ENCODE measurements around a stretch of chr12.

- RAMPAGE, long total RNA = no peak
- RRBS, 2 experiments = no CpG with 5 or more reads among the region's 4 CpGs
CAGE:
- cytosol, long polyA minus RNA = no peak
- cytosol, long polyA plus RNA = no peak
- long polyA plus RNA = no peak
- nucleolus, long total RNA = no peak
- nucleus, long polyA plus RNA = no peak
- nucleus, long total RNA = no peak
Measured at GRCh38 chr12:45891567-45892291, 98.6 kb downstream of the SCAF11 start.

- RAMPAGE, long total RNA = no peak
- RRBS, 2 experiments = no CpG with 5 or more reads among the region's 1 CpG
CAGE:
- cytosol, long polyA minus RNA = no peak
- cytosol, long polyA plus RNA = no peak
- long polyA plus RNA = no peak
- nucleolus, long total RNA = no peak
- nucleus, long polyA plus RNA = no peak
- nucleus, long total RNA = no peak
Measured at GRCh38 chr12:46108700-46109003, 118.3 kb upstream of the SCAF11 start.

- RAMPAGE, long total RNA = no peak
- RRBS, 2 experiments = no CpG with 5 or more reads among the region's 2 CpGs
CAGE:
- cytosol, long polyA minus RNA = no peak
- cytosol, long polyA plus RNA = no peak
- long polyA plus RNA = no peak
- nucleolus, long total RNA = start-site peak on the plus strand at chr12:46178081-46178097, 54 reads
- nucleus, long polyA plus RNA = no peak
- nucleus, long total RNA = no peak
Measured at GRCh38 chr12:46177871-46178301, 91.0 kb downstream of the SLC38A1 start.

DNA sequence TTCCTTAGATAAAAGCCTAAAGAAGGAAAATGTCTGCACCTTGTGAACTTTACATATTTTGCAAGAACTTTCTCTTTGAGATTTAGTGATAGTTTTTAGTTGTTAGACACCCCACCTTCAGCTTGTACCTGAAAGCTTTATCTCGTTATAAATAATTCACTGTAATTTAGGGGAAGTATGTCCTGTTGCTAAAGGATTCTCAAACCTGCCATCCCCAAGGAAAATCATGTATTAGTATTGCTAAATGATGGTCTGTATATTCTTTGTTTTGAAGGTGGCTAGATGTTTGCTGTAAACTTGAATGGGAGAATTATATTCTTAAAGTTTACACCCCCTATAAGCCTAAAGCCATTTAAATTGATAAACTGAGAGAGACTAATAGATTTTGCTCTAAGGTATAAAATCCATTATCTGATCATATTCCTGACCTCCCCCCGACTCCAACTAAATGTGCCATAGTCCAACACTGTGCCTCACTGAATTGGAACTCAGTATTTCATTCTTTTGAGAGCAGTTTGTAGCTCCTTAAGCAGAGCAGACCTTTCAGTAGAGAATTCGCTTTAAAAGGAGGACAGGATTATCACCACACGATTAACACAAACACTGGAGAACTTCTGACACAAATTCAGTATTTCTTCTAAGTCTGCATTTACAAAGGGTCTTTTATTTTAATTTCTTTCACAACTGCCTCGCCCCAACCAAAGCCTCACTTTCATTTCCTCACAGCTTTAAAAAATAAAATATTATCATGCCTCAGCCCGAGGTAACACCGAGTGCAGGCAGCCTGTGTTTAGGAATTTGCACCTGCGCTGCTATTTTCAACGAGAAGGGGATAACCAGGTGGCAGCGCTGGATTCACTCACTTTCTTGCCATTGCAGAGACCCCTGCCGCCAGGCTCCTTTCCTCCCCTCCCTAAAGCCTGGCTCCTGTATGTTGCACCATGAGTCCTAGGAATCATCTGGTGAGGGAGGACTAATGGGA, 84.4 kb downstream of the SLC38A1 start:
- RAMPAGE, long total RNA = no peak
- RRBS, 2 experiments = no CpG with 5 or more reads among the region's 11 CpGs
CAGE:
- cytosol, long polyA minus RNA = no peak
- cytosol, long polyA plus RNA = no peak
- long polyA plus RNA = no peak
- nucleolus, long total RNA = no peak
- nucleus, long polyA plus RNA = no peak
- nucleus, long total RNA = no peak

DNA sequence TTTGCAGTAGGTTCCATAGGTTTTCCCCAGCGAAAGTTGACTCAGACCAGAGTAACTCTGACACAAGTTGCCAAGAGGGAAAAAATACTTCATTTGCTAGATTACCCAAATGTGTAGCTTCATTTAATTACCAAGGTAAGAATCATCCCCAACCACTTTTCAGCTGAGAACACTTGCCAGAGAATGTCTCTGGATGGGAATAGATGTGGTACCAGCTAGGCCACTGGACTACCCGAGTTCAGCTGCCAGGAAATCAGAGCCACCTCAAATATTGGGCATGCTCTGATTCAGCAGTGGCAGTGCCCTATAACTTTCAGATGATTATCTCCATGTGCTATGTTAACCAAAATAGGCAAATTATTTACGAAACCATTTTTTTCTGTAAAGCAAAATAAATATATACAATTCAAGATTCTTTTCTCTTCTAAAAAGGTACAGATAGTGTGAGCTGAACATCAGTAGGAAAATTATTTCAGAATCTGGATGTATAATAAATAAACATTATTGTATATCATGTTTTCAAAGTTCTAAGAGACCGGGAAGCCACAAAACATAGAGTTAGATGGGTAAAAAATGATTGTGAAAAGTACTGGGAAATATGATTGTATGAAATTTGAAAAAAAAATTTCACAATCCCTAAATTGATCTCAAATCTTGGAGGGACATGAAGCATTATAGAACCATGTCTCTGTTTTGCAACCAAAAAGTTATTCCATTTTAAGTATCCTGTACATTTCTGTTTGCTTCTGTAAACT, 80.5 kb downstream of the SLC38A1 start:
- RAMPAGE, long total RNA = no peak
- RRBS, 2 experiments = no CpG with 5 or more reads among the region's 4 CpGs
CAGE:
- cytosol, long polyA minus RNA = start-site peak on the minus strand centred at position 384 of the sequence, 27 bp wide, 30 reads; start-site peak on the minus strand centred at position 529 of the sequence, 63 bp wide, 52 reads; start-site peak on the minus strand centred at position 691 of the sequence, 11 bp wide, 69 reads
- cytosol, long polyA plus RNA = no peak
- long polyA plus RNA = no peak
- nucleolus, long total RNA = no peak
- nucleus, long polyA plus RNA = no peak
- nucleus, long total RNA = no peak

GRCh38 chr12:46365875-46366769, 6.5 kb downstream of the SLC38A2 start:
- RAMPAGE, long total RNA = no peak
- RRBS, 2 experiments = no CpG with 5 or more reads among the region's 7 CpGs
CAGE:
- cytosol, long polyA minus RNA = start-site peak on the minus strand at chr12:46366240-46366247, 34 reads; start-site peak on the minus strand at chr12:46366358-46366364, 38 reads
- cytosol, long polyA plus RNA = no peak
- long polyA plus RNA = no peak
- nucleolus, long total RNA = no peak
- nucleus, long polyA plus RNA = no peak
- nucleus, long total RNA = no peak

DNA sequence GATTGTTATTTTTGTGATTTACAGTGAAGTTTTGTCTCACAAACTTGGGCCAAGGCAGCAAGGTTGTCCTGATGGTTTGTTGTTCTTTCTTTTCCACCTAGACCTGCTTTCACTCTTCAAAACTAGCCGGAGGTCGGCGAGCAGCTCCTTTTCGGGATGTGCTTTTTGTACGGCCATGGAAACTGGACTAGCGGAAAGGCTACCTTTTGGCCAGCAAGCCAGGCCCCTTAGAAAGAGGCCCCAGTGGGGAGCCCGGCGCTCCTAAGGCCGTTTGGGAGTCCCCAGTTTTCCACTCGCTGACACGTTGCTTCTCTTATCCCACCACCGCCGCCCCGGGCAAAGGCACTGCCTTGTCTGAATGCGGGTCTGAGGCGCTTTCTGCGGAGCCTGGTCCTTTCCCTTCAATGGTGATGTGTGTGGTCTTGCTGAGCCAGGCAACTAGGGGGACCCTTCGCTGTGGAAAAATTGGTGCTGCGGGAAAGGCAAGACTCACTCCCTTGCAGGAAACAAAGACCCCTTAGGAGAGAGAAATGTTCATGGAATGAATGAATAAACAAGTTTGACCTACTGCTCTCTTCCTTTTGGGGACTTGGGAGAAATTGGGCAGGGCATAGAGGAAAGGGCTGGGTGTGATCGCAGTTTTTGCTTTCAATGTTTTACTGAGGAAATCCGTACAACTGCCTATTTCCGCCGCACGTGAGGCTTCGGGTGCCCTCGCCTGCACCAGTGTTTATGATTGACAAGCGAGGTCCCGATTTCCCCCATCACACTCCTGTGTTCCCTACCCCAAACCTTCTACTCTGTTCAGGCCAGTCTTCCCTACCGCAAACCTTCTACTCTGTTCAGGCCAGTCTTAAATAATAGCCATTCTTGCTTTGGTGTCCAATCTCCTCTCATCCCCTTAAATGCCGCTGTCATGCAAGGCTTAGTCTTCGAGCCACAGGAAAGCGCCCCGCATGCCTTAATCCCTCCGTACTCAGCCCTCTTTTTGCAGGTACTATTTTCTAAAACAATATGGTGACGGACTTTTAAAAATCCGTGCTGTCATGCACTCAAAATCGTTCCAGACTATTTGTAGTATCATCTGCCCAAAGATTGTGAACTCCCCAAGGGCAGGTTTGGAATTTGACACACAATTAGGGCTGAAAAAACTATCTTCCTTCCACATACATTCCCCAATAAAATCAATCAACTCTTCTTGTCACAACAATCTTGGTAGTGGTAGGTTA, 1.1 kb upstream of the SLC38A2 start:
- RAMPAGE, long total RNA = no peak
- RRBS, 2 experiments = 2% methylated on average over 7 of the region's 37 CpGs
CAGE:
- cytosol, long polyA minus RNA = no peak
- cytosol, long polyA plus RNA = no peak
- long polyA plus RNA = no peak
- nucleolus, long total RNA = no peak
- nucleus, long polyA plus RNA = no peak
- nucleus, long total RNA = no peak

- RAMPAGE, long total RNA = no peak
- RRBS, 2 experiments = 0% methylated on average over 4 to 12 of the region's 76 CpGs
CAGE:
- cytosol, long polyA minus RNA = no peak
- cytosol, long polyA plus RNA = no peak
- long polyA plus RNA = no peak
- nucleolus, long total RNA = start-site peak on the minus strand at chr12:46383223-46383230, 5 reads; start-site peak on the minus strand at chr12:46383321-46383352, 10 reads
- nucleus, long polyA plus RNA = no peak
- nucleus, long total RNA = no peak
Measured at GRCh38 chr12:46382919-46383642, 10.5 kb upstream of the SLC38A2 start.

GRCh38 chr12:46402936-46403614, 30.5 kb upstream of the SLC38A2 start:
- RAMPAGE, long total RNA = no peak
- RRBS, 2 experiments = no CpG with 5 or more reads among the region's 3 CpGs
CAGE:
- cytosol, long polyA minus RNA = no peak
- cytosol, long polyA plus RNA = no peak
- long polyA plus RNA = no peak
- nucleolus, long total RNA = no peak
- nucleus, long polyA plus RNA = no peak
- nucleus, long total RNA = no peak

DNA sequence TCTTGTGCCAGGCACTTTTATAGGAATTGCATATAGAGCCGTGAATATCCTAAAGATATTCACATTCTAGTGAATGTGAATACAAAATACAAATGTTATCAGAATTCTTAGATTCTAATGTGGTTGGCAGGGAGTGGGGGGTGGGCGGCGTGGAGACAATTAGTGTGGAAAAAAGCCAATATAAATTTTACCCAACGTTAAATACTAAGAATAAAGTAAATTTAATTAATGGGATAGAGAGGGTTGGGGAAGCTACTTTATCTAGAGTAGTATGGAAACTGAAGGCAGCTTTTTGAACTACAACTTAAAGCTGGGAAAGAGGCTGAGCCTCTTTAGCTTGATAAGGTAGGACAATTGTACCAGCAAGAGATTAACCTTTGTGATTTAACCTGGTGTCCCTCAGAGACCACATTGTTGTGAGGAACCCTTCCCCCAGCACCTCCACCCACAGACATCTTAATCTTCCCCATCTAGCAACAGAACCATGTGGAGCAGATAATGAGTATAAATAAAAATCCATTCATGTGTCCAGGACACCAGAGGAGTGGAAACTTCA, 33.6 kb upstream of the SLC38A2 start:
- RAMPAGE, long total RNA = no peak
- RRBS, 2 experiments = no CpG with 5 or more reads among the region's 4 CpGs
CAGE:
- cytosol, long polyA minus RNA = no peak
- cytosol, long polyA plus RNA = no peak
- long polyA plus RNA = no peak
- nucleolus, long total RNA = no peak
- nucleus, long polyA plus RNA = no peak
- nucleus, long total RNA = no peak

DNA sequence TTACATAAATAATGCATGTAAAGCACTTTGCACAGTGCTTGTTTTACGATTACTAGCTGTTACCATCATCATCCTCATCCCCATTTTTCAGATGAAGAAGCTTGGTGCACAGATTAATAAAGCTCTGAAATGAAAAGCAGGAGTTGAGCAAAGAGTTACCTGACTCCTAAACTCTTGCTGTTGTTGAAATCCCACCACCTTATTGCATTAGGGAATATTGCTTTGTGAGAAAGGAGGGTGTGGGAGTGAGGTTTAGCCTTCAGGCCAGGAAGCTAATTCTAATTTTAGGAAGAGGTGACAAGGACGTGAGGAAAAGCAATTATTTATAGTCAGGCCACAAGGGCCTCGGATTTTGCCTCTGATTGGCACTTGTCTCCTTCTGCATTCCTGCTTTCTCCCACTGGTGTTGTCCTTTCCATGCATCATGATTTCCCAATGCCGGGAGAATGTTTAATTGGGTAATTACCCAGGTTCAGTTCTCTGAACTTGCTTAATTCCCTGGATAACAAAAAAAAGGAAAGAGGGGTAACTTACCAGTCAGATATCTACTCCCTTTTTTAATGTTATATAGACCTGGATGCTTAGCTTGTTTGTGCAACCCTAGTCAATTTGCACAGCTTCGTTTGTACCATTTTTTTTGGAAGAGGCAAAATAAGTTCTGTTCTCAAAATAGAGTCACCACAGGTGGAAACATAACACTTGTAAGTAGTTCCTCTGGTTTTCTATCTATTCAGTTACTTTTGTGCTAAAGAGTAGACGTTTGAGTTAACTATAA, 38.0 kb upstream of the SLC38A2 start:
- RAMPAGE, long total RNA = no peak
- RRBS, 2 experiments = no CpG with 5 or more reads among the region's 6 CpGs
CAGE:
- cytosol, long polyA minus RNA = no peak
- cytosol, long polyA plus RNA = no peak
- long polyA plus RNA = no peak
- nucleolus, long total RNA = no peak
- nucleus, long polyA plus RNA = no peak
- nucleus, long total RNA = no peak

DNA sequence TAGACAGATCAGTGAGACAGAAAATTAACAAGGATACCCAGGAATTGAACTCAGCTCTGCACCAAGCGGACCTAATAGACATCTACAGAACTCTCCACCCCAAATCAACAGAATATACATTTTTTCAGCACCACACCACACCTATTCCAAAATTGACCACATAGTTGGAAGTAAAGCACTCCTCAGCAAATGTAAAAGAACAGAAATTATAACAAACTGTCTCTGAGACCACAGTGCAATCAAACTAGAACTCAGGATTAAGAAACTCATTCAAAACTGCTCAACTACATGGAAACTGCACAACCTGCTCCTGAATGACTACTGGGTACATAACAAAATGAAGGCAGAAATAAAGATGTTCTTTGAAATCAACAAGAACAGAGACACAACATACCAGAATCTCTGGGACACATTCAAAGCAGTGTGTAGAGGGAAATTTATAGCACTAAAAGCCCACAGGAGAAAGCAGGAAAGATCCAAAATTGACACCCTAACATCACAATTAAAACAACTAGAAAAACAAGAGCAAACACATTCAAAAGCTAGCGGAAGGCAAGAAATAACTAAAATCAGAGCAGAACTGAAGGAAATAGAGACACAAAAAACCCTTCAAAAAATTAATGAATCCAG, 205.6 kb downstream of the SLC38A4 start:
- RAMPAGE, long total RNA = no peak
- RRBS, 2 experiments = no CpG with 5 or more reads among the region's 2 CpGs
CAGE:
- cytosol, long polyA minus RNA = no peak
- cytosol, long polyA plus RNA = no peak
- long polyA plus RNA = no peak
- nucleolus, long total RNA = no peak
- nucleus, long polyA plus RNA = no peak
- nucleus, long total RNA = no peak

DNA sequence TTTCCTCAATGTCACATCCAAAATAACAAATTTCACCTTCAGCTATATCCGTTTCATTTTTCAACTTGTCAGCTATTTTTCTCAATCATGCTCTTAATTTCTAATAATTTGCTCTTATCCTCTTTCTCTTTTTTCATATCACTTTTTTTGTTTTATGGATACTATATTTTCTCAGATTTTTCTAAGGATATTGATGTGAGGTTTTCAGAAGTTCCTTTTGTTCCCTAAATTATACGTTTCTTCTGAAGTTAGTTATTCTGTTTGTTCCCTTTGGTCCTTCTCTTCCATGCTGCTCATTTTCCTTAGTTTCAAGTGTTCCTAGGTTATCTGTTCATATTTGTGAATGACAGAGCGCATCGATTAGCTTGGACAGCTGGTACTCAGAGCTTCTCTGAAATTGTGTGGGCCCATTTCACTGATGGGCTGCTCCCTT, 29.7 kb downstream of the SLC38A4 start:
- RAMPAGE, long total RNA = no peak
- RRBS, 2 experiments = no CpG with 5 or more reads among the region's 4 CpGs
CAGE:
- cytosol, long polyA minus RNA = no peak
- cytosol, long polyA plus RNA = no peak
- long polyA plus RNA = no peak
- nucleolus, long total RNA = no peak
- nucleus, long polyA plus RNA = no peak
- nucleus, long total RNA = no peak

DNA sequence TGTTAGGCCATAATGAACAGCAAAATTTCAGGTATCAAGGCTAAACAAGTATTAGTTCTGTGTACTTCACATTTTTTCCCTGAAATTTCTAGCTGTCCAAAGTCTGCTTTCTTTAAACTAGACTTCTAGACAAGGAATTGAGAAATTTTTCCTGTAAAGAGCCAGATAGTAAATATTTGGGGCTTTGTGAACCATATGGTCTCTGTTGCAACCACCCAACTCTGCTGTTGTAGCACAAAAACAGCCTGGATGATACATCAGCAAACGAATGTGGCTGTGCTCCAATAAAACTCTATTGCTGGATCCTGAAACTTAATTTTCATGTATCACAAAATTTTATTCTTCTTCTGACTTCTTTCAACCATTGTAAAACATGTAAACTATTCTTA, 95.9 kb upstream of the SLC38A4 start:
- RAMPAGE, long total RNA = no peak
- RRBS, 2 experiments = no CpG with 5 or more reads among the region's 1 CpG
CAGE:
- cytosol, long polyA minus RNA = no peak
- cytosol, long polyA plus RNA = no peak
- long polyA plus RNA = no peak
- nucleolus, long total RNA = no peak
- nucleus, long polyA plus RNA = no peak
- nucleus, long total RNA = no peak

DNA sequence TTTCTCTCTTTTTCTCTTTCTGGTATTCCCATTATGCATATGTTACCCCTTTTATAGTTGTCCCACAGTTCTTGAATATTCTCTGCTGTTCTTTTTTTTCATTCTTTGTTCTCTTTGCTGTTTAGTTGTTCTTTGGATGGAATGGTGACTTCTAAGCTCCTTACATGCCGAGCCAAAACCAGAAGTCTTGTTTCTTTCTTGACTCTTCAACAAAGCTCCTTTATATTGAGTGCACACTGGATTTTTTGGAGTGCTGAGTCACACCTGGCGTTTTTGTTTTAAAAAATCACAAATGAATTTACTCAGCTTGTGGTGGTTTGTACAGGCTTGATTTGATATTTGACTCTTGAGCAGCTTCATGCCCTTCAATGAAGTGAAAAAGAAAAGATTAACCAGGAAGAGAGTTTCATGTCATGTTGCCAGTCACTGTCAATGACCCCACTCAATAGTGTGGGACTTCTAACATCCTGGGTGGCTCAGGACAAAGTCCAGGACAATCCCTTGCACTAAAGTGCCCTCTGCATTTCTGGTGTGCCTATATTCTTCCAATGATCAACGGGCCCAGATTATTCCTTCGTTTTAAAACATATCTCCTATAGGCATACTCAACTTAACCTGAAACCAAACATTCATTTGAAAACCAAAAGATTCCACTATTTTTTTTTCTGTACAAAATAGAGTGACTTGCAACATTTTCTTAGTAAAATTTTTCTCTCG, 112.4 kb upstream of the SLC38A4 start:
- RAMPAGE, long total RNA = no peak
- RRBS, 2 experiments = no CpG with 5 or more reads among the region's 5 CpGs
CAGE:
- cytosol, long polyA minus RNA = no peak
- cytosol, long polyA plus RNA = no peak
- long polyA plus RNA = no peak
- nucleolus, long total RNA = no peak
- nucleus, long polyA plus RNA = no peak
- nucleus, long total RNA = no peak

DNA sequence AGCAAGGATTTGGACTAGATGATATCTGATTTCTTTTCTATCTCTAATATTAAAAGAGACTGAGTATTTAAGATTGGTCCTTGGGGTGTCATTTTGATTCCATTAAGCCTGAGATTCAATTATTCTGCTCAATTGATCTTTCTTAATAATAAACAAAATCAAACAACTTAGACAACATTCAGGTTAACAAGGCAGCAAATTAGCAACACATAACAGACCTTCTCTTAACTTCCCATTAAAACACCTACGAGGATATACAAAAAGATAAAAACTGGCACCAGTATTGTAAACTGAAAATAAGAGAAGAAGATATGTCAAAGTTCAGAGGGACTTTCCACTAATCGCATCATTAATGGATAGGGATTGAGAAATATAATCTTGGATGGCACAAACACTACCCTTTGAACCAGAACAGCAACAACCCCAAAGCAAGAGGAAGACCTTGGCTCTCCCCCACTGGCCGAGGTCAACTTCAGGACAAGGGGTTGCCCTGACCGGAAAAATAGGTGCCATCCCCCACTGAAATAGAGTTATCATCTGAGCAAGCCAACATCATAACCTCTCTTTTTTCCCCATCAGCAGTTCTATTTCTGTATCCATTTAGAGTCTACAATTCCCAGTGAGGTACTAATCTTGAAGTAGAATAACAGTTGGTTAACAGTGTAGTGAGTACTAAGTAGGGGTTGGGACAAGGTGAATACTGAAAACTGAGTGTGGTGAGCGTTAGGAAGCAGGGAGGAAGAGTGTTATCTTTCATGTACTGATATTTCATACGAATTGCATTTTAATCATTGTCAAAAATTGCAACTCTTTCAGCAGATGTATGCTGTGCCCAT, 72.4 kb upstream of the PCED1B start:
- RAMPAGE, long total RNA = no peak
- RRBS, 2 experiments = no CpG with 5 or more reads among the region's 6 CpGs
CAGE:
- cytosol, long polyA minus RNA = no peak
- cytosol, long polyA plus RNA = no peak
- long polyA plus RNA = no peak
- nucleolus, long total RNA = no peak
- nucleus, long polyA plus RNA = no peak
- nucleus, long total RNA = no peak

- RAMPAGE, long total RNA = no peak
- RRBS, 2 experiments = no CpG with 5 or more reads among the region's 4 CpGs
CAGE:
- cytosol, long polyA minus RNA = no peak
- cytosol, long polyA plus RNA = no peak
- long polyA plus RNA = no peak
- nucleolus, long total RNA = no peak
- nucleus, long polyA plus RNA = no peak
- nucleus, long total RNA = no peak
Measured at GRCh38 chr12:47075328-47075846, 4.0 kb upstream of the PCED1B start.

- RAMPAGE, long total RNA = no peak
- RRBS, 2 experiments = 5 to 6% methylated on average over 6 of the region's 17 CpGs
CAGE:
- cytosol, long polyA minus RNA = no peak
- cytosol, long polyA plus RNA = no peak
- long polyA plus RNA = no peak
- nucleolus, long total RNA = no peak
- nucleus, long polyA plus RNA = no peak
- nucleus, long total RNA = no peak
Measured at GRCh38 chr12:47078474-47079203, 782 bp upstream of the PCED1B start.

DNA sequence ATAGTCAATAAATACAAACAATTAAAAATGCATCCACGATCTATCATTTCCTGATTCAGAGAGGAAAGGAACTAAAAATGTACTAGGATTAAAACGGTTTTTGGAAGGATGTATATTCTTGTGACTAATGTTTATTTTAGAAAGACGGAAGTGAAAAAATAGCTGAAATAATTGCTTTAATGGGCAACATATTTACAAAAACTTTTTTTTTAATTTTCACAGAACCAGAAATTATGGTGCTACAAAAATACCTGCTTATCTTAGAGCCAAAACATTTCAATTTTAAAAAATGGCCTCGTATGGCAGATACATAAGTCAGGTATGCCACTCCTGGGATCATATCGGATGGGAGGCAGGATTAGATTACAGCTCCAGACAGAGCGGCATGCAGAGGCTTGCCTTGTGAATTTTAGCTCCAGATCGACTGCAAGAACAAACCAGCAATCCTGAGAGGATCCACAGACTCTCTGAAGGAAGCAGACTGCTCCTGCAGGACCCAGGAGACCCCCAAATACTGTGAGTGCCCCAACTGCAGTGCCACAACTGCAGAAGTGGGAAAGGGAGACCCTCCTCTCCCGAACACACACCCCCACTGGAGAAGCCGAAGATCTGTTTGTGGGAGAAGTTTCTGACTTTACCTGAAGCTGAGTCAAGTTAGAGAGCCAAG, 169.3 kb upstream of the AMIGO2 start:
- RAMPAGE, long total RNA = no peak
- RRBS, 2 experiments = no CpG with 5 or more reads among the region's 9 CpGs
CAGE:
- cytosol, long polyA minus RNA = no peak
- cytosol, long polyA plus RNA = no peak
- long polyA plus RNA = no peak
- nucleolus, long total RNA = no peak
- nucleus, long polyA plus RNA = no peak
- nucleus, long total RNA = no peak

DNA sequence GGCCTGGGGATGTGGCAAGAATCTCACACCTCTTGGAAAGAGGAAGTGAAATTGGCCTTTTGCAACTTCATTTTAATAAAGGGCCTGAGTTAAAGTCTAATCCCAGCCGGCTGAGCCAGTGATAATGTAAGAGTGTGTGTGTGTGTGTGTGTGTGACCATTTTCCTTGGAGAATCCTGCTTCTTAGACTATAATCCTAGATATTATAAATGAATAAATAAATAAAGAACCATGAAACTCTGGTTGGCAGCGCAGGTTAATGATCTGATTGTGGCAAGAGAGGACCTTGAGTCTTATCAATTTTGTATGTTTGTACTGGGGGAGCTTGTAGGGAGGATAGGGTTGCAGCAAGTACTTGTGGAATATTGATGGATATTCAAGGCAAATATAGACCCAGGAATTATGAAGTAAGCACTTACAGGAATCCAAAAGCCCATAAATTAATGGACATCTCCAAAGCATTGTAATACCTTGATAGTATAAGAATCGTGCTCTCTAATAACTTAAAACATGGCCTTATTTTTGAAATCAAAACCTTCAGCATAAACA, 233.2 kb upstream of the AMIGO2 start:
- RAMPAGE, long total RNA = no peak
- RRBS, 2 experiments = no CpG with 5 or more reads among the region's 3 CpGs
CAGE:
- cytosol, long polyA minus RNA = no peak
- cytosol, long polyA plus RNA = no peak
- long polyA plus RNA = no peak
- nucleolus, long total RNA = no peak
- nucleus, long polyA plus RNA = no peak
- nucleus, long total RNA = no peak